SK-N-DZ (cell line): ENCODE data around the genes NXPE1, NXPE4 and ZPR1.

DNA sequence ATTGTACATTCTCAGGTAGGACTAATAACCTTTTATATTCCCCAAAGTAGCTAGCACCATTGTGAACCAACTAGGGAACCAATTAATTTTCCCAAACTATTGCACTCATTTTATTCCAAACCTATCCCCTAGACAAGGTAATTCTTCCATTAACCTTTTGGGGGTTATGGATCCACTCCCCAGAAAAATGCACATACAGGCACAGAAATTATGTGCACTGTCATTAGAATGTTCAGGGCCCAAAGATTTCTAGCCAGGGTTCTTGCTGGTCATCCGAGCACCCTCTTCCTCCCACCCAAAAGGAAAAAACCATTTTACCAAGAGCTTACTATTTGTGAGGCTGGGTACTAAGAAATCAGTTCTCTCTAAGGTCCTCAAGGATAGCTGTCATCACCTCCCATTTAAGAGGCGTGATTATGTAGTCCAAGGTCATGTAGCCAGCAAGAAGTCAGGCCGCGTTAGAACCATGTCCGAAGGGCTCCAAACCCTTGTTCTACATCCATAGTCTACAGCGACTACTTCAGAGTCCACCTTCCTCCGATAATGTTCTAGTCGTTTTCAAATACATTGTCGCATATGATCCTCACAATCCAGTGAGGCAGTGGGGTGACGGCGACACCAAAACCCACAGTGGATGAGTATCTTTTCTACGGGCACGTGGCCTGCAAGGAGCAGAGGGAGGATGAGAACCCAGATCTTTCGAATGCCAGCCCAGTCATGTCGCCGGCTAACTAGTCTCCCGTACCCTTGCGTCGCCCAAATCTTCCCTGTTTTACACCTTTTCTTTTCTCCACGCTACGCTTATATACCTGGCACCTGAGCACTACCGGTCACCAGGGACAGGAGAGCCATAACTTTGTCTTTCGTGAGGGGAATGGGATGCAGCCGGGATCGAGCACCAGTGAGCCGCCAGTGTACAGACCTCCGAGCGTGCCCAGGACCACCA lies 634 bp downstream of the TIMM8B start:
RAMPAGE:
- cytosol, long total RNA = no peak
- nucleus, long total RNA = no peak

DNA sequence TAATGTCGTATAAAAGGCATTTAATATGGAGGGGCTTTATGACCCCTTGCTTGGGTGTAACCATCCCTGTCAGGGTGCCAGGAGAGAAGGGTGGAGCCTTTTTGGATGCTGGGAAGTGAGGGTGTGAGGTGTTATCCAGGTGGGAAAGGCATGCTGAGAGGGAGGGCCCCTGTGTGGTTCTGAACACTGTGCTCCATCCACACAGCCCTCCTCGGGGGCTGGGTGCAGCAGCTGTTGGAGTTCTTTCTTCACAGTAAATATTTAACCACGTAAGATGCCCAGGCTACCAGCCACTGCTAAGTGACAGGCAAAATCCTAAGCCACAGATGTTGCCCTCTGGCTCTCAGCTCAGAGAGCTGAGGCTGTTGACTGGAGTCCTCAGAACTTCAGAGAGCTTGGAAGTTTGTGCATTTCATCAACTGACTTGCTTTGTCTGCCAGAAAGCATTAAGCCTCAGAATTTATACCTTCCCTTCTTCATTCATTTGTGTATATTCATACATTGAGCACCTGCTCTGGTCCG lies 35.1 kb downstream of the IL18 start:
RAMPAGE:
- cytosol, long total RNA = no peak
- nucleus, long total RNA = no peak

DNA sequence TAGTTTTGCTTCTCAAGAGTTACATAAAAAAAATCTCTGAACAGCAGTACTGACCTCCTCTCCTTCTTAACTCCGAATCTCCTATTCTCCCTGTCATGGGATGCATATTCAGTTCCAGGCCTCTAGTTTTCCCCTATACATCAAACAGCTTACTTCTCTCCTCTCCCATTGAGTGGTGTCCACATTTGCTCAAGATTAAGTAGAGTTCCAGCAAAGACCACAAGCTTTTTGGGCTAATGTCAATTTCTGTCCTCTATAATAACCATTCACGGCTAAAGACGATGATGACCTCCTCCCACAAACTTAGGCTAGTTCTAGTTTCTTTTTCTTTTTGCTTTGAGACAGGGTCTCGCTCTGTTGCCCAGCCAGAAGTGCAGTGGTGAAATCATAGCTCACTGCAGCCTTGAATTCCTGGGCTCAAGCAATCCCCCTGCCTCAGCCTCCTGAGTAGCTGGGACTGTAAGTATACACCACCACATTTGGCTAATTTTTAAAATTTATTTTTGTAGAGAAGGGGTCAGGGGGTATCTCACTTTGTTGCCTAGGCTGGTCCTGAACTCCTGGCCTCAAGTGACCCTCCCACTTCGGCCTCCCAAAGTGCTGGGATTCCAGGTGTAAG lies 19.9 kb downstream of the IL18 start:
RAMPAGE:
- cytosol, long total RNA = no peak
- nucleus, long total RNA = no peak

RAMPAGE:
- cytosol, long total RNA = no peak
- nucleus, long total RNA = no peak
Observed at GRCh38 chr11:112942896-112943593, 18.2 kb upstream of the NCAM1 start.

DNA sequence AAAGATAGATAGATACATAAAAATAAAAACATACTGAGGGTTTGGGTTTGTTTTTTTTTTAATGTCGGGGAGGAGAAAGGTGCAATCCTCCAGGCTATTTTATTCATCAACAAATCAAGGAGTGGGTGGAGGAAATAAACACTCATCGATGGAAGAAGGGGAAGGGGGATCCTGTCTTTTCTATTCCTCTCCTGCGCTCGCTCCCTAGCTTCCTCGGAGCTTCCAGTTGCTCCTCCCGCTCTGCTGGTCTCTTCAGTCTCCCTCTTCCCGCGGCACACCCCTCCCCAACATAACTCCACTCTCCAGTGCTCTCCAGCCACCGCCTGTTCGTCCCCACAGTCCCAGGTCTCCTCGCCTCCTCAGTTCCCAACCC lies 528 bp downstream of the ZW10 start:
RAMPAGE:
- cytosol, long total RNA = no peak
- nucleus, long total RNA = no peak

GRCh38 chr11:113777698-113778797 lies 1.5 kb upstream of the CLDN25 start:
RAMPAGE:
- cytosol, long total RNA = no peak
- nucleus, long total RNA = no peak

DNA sequence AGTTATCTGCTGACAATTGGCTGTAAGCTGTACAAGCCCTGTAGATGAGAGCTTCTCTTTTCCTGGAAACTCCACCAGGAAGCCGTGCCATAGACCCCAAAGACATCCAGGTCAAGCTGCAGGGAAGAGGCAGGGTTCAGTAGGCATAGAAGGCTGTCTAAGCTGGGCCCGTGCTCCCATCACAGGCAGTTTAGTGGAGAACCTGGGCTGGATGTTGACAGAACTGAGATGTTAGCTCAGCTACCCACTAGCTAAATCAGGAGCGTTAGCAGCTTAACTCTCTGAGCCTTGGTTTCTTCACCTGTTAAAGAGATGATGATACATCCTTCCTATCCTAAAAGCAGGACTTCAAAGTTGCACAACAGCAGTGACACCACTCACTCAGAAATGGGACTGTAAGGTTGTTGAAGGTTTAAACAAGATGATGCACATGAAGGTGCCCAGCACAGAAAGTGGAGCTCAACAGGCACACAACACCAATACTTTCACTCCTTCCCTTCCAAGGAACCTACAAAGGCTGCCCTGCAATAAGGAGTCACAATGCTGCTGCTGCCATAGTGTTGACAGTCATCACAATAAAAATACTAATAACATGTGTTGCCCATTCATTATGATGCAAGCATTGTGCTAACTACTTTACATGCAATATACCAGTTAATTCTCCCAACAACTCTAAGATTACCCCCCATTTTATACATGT lies 115.4 kb downstream of the ZBTB16 start:
RAMPAGE:
- cytosol, long total RNA = no peak
- nucleus, long total RNA = no peak

RAMPAGE:
- cytosol, long total RNA = no peak
- nucleus, long total RNA = no peak
Observed at GRCh38 chr11:114192252-114192719, 103.9 kb upstream of the NNMT start.

DNA sequence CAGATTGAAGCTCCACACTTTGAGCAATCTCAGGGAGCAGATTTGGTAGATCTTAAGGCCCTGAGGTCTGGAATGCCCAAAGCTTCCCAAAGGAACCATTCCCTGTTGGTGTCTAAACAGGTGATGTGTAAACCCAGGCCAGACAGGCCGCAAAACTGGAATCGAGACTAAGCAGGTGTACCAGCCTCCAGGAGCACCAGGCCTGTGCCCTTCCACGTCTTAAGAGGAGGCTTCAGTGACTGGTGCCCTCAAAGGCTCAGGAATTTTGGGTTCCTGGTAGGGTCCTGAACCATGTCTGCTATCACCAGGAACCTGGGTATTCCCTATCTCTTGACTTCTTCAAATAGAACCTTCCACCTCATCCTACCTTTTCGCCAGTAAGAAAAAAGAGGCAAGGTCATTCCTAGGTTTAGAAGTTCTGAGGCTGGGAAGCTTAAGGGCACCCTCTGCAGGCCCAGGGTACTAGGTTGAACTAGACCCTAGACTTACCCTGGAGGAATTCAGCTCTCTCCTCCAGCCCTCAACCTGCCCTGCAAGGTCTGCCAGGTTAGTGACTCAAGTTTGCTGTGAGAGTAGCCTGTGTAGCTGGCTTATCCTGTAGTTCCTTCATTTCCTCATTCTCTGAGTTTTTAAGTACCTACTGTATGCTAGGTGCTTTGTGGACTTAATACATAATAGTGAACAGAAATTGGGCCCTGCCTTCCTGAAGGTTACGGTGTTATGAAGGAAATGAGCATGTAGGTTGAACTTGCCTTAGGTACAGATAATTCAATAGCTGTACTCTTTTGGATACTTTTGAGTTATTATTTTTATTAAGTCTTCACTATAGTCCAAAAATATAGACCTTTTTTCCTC lies 100.0 kb upstream of the NNMT start:
RAMPAGE:
- cytosol, long total RNA = no peak
- nucleus, long total RNA = no peak

RAMPAGE:
- cytosol, long total RNA = no peak
- nucleus, long total RNA = no peak
Observed at GRCh38 chr11:114291184-114292212, 4.7 kb upstream of the NNMT start.

RAMPAGE:
- cytosol, long total RNA = no peak
- nucleus, long total RNA = no peak
Observed at GRCh38 chr11:114559122-114559960, at the start of gene NXPE1. TSS of gene NXPE1 (minus strand) at chr11:114559881.

RAMPAGE:
- cytosol, long total RNA = no peak
- nucleus, long total RNA = no peak
Observed at GRCh38 chr11:114595470-114596144, at the start of gene NXPE4. TSS of gene NXPE4 (minus strand) at chr11:114595786.

DNA sequence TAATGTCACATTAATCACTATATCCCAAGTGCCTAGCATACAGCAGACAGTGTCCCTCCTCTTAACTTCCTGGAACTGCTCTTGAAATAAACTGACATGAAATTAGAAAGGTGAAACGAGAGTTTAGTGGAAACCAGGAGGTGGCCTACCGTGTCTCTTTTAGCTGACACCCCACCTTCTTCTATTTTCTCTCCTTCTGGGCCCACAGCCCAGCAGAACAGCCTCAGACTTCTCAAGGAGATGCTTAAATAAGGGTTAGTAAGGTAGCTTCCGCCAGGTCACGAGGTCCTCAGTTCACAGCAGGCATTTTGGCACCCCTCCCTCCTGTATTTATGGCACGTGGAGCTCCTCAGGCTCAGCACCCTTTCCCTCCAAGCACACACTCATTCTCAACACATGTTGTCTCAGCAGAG lies 118.9 kb downstream of the NXPE2 start:
RAMPAGE:
- cytosol, long total RNA = no peak
- nucleus, long total RNA = no peak

DNA sequence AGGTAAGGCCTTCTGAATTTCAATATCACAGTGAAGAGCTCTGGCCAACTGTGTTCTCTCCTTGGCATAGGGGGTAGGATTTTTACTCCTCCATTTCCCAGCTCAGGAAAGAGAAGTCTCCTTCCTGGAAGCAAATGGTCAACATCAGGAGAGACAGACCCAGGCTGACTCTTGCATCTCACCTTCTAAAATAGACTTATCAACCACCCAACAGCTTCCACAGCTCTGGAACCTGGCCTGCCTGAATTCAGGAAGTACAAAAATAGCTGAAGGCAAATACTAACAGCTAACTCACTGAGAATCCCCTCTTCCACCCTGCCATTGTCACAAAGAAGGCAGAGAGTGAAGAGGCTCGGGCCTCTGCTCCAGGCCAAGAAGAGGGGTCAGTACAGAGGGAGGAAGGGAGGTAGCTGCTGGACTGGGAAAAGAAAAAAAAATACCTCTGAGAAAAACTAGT lies 213.6 kb downstream of the NXPE2 start:
RAMPAGE:
- cytosol, long total RNA = no peak
- nucleus, long total RNA = no peak

GRCh38 chr11:115168159-115168830 lies 335.9 kb downstream of the CADM1 start:
RAMPAGE:
- cytosol, long total RNA = no peak
- nucleus, long total RNA = no peak

RAMPAGE:
- cytosol, long total RNA = no peak
- nucleus, long total RNA = no peak
Observed at GRCh38 chr11:115523934-115524333, 19.7 kb upstream of the CADM1 start.

GRCh38 chr11:115840234-115840571 lies 336.0 kb upstream of the CADM1 start:
RAMPAGE:
- cytosol, long total RNA = no peak
- nucleus, long total RNA = no peak

DNA sequence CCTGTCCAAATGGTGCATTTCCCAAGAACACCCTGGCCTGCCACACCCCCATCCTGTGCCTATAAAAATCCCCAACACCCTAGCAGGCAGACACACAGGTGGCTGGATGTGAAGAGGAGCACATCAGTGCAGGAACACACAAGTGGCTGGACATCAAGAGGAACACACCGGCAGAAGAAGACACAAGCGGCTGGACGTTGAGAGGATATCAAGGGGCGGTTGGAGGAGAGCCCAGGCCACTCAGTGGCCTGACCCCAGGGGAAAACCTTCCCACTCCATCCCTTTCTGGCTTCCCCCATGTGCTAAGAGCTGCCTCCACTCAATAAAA lies 625.1 kb downstream of the BUD13 start:
RAMPAGE:
- cytosol, long total RNA = no peak
- nucleus, long total RNA = no peak

DNA sequence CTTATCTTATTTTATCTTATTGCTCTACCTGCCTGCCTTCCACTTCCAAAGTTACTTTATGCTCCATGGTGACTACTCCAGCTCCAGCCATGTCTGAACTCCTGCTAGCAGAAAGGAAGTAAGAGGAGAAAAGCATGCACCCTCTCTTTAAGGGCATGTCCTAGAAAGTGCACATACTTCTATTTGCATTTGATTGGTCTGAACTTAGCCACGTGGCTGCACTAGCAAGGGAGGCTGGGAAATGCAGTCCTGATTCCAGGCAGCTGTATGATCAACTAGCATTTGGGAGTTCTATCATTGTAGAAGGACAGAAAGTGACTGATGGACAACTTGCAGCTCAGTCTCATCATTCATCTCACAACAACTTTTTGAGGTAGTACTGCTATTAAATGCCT lies 515.7 kb downstream of the BUD13 start:
RAMPAGE:
- cytosol, long total RNA = no peak
- nucleus, long total RNA = no peak

DNA sequence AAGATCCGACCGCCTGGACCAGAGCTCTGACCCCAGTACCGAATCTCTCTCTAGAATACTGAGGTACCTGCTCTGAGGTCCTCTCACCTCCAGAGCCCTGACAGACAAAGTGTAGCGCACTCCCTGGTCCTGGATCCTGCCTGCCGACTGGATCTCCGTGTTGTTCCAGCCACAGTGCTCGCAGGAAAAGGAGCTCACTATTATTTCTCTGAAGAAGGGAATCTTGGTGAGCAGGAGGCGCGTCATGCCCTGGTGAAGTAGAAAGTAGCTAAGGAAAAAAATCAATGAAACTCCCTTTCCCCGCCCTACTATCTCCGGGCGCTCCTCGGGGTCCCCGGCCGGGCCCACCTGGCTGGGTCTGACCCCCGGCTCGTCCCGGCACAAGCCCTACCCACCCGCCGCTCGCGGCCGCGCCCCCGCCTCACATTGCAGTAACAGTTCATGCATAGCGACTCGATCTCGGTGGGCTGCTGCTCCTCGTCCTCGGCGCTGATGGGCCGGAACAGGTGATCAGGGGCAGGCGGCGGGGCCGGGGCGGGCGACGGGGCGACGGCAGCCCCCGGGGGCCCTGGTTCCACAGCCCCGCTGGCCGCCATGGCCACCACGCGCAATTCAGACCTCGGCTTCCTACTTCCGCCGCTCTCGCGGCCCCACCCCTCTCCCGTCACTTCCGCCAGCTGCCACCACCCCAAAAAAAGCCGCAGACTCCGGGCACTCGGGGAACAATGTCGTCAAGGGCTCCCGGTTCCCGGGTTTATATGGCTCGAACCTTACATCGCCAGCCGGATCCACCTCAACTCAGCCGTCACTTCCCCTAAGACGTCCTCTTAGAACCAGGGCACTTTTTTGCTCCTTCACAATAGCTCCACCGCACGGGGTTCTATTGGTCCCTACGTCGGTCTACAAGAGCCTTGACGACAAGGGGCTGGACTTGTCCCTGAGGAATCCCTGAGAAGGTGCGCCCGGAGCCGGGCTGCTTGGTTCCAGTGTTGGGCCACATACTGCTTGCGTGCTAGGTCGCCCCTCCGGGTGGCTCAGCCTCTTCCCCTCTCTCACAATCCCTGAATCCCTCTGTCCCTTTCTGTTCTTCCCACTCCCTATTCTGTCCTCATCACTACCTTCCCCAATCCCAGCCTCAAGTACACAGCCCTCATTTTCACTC lies at the start of gene ZPR1:
TSS of gene ZPR1 (minus strand) at position 629 of the 1,162 bp plus-strand sequence.
RAMPAGE:
- cytosol, long total RNA = no peak
- nucleus, long total RNA = no peak